Airway epithelial cell (primary cell): ENCODE measurements around a stretch of chr1.

DNA sequence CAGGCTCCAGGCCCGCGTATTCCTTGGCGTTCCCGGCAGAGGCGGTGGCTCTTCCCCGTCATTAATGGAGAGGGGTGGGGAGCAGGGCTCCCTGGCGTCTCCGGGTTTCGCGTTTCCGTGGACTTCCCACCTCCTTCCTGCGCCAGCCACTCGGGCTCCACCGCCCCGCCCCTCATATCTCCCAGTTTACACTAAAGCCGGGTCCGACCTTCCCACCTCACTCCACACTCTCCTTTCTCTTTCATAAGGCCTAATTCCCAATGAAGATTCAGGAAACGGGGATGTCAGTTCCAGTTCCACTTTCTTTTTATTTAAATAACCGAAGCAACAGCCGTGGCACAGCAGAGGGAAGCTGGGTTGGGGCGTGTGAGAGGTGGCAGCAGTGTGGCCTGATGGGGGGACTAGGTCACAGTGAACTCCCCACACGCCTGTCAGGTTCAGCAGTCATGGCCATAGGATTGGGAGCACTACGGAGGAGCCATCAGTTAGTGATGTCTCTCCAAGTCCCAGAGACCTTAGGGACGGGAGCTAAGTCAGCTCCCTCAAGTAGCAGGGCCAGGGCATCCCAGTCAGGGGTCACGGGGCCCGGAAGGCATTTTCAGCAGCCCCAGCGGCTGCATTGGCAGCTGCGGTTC, 531 bp upstream of the ENTREP3 start:
- RAMPAGE, long total RNA = no peak

DNA sequence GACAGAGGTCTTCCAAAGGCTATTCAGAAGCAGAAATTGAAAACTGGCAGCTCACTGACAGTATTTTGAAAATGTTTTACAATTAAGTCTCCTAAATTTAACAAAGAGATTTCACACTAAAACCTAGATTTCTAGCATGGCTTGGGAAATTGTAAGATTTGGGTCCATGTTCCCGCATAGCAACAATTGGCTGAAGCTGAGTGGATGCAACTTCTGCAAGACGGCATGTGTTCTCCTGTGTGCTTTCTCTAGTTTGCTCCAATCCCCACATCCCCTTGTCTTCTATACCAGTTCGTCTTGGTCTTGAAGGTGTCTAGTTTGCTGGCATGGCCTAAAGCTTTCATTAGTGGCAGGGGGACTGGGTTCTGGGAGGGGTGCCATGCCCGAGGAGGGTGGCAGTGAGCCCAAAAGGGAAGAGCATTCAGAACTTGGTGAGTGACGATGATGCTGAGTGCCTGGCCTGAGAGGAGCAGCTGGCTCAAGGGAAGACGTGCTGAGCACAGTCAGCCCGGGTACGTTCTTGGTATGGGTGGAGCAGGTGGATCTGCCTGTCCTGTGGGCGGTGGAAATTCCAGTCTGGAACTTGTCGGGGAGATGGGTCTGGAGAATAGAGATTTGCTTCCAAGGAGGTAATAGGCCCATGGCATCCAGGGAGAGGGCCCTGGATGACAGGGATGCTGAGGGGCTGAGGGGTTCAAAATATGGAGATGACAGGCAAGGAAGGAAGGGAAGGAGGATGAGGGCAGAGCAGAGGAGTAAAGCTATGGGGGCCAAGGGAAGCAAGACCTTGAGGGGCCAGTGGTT, 4.5 kb downstream of the FDPS start:
- RAMPAGE, long total RNA = no peak

- RAMPAGE, long total RNA = no peak
Observed at GRCh38 chr1:155321917-155322557, 1.3 kb downstream of the RUSC1 start.

GRCh38 chr1:155324081-155324643, 3.5 kb downstream of the RUSC1 start:
- RAMPAGE, long total RNA = no peak

- RAMPAGE, long total RNA = no peak
Observed at GRCh38 chr1:155433036-155433494, 112.4 kb downstream of the RUSC1 start.

- RAMPAGE, long total RNA = no peak
Observed at GRCh38 chr1:155561815-155562090, 850 bp downstream of the ASH1L start.

DNA sequence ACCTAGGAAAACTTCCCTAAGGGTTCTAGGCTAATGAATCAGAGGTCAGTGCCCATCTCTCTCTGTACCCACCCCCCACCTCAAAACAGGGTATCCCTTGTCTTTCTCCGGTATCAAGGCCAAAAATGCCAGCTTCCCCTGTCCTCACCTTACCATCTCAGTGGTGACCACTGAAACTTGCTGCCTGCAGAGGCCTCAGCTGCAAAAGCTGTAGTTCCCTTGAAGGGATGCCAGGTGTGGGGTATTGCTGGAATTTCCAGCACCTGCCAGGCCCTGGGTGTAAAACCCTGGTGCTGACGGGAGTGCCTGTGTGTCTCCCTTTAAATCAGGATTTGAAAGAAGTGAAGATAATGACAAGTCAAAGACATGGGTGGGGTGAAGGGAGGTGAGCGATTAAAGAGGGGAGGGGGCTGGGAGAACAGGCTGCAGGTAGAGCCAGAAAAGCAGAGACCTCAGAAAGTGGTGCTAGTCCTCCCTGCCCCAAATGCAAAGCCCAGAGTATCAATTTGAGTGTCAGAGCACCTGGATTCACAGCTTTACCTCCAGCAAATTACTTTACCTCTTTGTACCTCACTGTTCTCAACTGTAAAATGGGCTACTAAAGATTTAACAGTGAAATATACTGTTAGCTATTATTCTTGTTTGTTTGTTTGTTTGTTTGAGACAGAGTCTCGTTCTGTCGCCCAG, 1.9 kb downstream of the RXFP4 start:
- RAMPAGE, long total RNA = no peak

DNA sequence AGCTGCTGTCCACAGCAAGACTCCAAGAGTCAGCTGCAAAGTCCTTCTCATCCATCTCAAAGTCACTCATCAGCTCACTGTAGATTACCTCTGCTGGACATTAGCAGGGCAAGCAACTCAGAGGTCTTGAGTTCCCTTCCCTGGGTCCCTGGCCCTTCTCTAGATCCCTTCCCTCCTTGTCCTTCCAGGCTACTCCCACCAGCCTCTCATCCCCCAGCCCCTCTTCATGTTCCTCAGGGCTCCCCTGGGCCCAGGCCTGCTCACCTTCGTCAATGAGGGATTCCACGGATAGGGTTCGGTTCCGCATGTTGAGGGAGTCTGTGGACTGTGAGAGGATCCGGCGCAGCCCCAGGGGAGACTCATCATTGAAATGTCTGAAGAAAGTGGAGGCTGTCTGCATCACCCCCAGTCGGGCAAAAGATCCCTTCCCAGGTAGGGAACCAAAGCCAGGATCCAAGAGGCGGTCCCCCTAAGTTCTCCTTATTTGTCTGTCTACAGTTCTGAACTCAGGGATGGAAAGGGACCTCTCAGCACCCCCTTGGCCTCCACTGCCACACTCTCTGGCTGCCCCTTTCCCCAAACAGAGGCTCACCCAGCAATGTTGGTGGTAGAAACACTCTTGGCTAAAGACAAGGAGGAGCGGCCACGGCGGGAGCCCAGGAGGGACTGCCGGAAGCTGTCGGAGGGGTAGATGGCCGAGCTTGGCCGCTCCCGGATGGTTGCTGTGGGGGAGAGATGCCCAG, 13.1 kb downstream of the ARHGEF2 start:
- RAMPAGE, long total RNA = no peak

DNA sequence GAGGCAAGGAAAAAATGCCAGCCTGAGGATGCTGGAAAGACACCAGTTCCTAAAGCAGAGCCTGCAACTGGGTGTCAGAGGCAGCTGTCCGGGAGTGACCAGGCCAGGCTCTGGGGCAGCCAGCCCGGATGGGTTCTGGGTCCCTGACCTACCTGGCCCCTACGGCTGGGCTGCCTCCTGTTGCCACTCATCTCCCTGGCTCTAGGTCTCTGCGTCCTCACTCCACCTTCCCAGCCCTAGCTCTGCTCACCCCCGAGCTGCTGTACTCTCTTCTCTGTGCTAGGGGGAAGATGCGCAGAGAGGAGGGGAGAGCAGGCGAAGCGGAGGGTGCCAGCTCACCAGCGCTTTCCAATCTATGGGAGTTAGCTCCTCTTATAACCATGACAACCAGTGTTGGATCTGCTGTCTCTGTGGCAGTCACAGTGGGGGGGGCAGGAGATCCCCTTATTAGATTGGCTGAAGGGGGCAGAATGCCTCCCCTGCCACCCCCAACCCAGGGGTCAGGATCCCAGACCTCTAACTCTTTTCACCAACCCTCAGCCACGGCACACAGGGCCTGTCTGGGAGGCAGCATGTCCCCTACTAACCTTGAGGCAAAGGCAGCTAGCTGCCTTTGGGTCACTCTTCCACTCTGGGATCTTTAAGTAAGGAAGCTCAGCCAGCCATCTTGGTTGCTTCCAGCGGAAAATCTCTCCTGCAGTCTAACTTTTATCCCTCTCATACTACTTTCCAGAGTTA, 8.8 kb downstream of the ARHGEF2 start:
- RAMPAGE, long total RNA = no peak

- RAMPAGE, long total RNA = no peak
Observed at GRCh38 chr1:155973767-155974356, 4.5 kb downstream of the ARHGEF2 start.

- RAMPAGE, long total RNA = no peak
Observed at GRCh38 chr1:156002244-156002949, 18.4 kb downstream of the SSR2 start.

DNA sequence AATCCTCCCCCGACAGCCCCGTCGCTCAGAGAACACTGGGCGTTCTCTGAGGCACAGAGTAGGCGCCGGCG, 601 bp downstream of the UBQLN4 start:
- RAMPAGE, long total RNA = no peak

- RAMPAGE, long total RNA = no peak
Observed at GRCh38 chr1:156103474-156104692, 10.6 kb upstream of the LMNA start.

DNA sequence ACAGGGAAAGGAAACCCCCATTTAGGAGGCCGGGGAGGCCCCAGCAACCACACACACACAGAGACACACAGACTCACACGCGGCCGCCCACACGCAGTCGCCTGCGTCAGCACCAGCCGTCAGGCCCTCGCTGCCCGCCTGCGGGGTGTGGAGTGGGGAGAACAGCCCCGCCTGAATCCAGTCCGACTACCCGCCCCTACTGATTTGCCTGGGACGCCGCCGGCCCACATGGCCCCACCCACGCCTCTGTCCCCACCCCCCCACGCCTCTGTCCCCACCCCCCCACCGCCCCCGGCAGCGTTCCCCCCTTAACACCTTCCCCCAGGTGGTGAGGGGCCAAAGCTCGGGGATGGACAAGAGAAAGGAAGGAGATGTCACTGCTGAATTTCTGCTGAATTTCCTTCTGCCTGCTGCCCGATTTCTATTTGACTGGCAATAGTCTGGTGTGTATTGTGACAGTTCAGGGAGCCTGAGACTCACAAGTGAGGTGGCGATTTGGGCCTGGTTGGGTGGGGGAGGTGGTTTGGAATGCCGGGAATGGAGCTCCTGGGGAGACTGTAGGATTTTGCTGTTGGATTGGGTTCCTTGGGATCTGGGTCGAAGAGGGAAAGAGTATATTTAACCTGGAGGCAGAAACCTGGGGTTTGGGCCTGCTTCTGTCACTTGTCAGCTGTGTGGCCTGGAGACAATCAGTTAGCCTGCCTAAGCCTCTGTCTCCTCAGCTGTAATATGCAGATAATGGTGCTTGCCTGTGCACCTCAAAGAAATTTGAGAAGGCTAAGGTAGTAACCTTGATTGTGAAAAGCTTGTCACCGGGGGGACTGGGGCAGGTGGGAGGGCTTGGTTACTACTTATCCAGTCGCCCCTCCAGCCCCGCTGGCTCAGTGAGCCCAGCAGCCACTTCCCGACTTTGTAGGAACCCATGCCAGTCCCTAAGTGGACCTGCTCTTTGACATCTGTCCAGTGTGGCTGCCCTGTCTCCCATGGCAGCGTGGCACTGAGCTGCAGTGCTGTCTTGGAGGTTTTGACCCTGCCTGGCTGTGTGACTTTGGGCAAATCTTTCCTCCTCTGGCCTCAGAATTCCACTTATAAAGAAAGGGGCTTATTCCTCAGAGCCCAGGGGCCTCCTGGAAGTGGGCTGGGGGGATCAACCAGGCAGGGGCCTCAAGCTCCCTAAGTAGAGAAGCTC, 7.7 kb upstream of the LMNA start:
- RAMPAGE, long total RNA = no peak

DNA sequence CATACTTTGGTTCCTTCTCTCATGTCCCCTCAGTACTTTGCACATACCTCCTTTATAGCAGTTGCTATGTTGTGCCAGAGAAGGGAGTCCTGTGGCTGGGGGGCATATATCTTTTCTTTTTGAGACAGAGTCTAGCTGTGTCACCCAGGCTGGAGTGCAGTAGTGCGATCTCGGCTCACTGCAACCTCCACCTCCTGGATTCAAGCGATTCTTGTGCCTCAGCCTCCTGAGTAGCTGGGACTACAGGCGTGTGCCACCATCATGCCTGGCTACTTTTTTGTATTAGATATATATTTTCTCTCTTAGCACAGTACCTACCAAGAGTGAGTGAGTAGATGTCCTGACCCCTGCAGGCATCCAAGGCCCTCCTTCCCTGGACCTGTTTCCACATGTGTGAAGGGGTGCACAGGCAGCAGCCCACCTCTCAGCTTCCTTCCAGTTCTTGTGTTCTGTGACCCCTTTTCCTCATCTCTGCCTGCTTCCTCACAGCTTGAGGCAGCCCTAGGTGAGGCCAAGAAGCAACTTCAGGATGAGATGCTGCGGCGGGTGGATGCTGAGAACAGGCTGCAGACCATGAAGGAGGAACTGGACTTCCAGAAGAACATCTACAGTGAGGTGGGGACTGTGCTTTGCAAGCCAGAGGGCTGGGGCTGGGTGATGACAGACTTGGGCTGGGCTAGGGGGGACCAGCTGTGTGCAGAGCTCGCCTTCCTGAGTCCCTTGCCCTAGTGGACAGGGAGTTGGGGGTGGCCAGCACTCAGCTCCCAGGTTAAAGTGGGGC, 19.3 kb upstream of the SEMA4A start:
- RAMPAGE, long total RNA = no peak

GRCh38 chr1:156137504-156137966, 15.8 kb upstream of the SEMA4A start:
- RAMPAGE, long total RNA = no peak

GRCh38 chr1:156140760-156141647, 12.4 kb upstream of the SEMA4A start:
- RAMPAGE, long total RNA = no peak

GRCh38 chr1:156157460-156157962, 4.1 kb downstream of the SEMA4A start:
- RAMPAGE, long total RNA = no peak

DNA sequence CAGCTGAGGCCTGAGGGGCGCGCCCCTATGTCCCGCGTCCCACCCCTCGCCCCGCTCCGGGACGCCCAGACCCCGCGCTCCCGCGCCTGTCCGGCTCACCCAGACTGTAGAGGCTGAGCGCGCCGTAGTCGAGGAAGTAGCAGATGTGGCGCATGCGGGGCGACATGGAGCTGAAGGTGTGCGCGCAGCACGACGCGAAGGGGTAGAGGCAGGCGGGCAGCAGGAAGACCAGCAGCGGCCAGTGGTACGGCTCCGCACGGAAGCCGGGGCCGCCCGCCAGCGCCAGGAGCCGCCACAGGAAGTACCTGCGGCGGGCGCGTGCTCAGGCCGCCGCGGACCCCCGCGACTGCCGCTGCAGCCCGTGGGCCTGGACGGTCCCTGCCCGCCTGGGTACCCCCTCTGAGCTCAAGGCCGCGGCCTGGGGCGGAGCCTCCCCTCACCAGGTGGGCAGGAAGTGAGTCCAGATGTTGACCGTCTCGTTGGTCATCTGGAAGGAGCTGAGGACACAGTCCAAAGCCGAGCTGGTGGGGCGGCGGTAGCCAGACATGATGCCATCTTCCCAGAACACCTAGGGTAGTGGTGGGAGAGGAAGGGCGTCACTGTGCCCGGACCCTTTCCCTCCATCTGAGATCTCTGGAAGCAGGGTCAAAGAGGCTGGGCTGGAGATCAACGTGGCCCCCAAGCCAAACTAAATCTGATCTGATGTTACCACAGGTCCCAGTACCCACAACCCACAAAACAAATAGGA, 2.0 kb downstream of the PAQR6 start:
- RAMPAGE, long total RNA = no peak

DNA sequence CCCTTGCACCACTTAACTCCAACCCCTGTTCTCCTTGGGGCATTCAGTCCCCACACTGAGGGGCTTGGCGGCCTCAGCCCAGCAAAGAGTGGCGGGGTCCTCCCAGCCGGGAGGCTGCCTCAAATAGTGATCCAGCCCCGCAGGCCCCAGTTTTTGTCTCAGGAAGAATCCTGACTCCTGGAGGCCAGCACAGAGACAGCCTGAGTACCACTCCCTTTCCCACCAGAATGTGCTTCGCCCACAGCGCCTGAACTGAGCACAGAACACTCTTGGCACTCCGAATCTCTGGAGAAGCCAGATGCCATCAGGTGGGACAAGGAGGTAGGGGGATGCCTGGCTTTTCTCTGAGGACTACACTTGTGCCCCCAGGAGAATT, 946 bp downstream of the PAQR6 start:
- RAMPAGE, long total RNA = no peak